CMK (cell line): ENCODE results near the genes A1CF and UBE2D1.

- RRBS, result no CpG with 5 or more reads among the region's 5 CpGs
Observed at GRCh38 chr10:50470370-50471461, 153.0 kb downstream of the SGMS1 start.

GRCh38 chr10:50527498-50527980 is 96.2 kb downstream of the SGMS1 start:
- RRBS, result no CpG with 5 or more reads among the region's 6 CpGs

DNA sequence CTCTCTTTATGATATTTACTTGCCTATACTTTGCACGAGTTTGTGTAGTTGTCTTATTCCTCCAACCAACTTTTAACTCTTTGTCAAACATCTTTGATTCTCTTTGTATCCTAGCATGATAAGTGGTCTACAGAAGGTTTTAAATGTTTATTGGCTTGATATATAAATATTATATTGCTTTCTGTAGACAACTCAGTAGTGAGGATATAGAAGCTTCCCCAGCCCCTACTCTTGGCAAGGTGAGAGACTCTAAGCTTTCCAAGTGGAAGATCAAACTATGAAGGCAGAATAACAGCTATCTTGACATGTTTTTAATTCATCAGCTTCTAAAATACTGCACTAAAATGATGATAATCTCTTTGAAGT is 65.6 kb downstream of the A1CF start:
- RRBS, result no CpG with 5 or more reads among the region's 1 CpG

DNA sequence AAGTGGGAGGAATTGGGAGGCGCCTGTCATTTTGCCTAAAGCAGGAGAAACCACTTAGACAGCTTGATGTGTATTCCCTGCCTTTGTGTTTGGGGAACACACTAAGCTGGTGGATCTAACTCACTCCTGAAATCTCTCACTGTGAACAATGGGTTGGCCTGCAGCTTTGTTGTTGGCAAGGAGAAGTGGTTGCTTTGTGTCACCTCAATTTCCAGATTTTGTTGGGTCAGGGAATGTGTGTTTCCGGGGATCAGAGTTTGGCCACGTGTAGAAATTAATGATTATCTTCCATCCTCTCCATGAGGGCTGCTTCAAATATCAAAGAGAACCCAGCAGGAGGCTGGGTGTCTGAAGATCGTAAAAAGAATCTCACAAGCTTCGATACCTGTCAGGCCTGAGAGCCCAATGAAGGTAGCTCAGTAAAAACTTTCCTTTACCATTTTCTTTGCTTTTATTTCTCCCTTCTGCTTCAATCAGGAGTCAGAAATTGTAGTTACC is 27.8 kb downstream of the A1CF start:
- RRBS, result no CpG with 5 or more reads among the region's 5 CpGs

- RRBS, result no CpG with 5 or more reads among the region's 8 CpGs
Observed at GRCh38 chr10:50885285-50885902, at the start of gene A1CF. A1CF (minus strand) TSS chr10:50885627.

GRCh38 chr10:51190051-51190576 is 115.8 kb downstream of the PRKG1 start:
- RRBS, result no CpG with 5 or more reads among the region's 1 CpG

DNA sequence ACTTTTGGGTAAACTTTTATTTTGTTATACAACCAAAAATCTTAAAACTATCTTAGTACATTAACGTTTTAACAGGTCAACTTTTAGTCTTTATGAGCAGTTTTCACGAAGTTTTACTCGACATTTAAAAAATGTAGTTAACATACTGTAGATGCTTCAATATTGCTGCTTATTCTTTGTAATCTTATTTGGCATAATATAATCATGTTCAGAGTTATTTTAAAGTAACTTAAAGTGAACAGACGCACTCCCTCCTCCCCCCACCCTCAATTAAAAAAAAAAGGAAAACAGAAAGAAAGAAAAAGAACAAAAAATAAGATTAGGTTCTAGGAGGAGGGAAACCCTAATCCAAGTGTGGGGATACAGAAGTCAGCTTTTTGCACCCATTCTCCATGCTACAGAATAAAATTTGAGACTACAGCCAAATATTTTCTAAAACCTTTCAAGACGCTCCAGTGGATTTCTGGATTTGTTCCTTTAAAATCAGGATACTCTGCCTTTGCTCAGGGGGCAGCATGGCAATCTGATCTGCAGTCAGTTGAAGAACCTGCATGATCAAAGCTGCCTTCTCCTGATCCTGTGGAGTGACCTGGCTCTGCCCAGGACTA is 2.0 kb downstream of the CSTF2T start:
- RRBS, result no CpG with 5 or more reads among the region's 5 CpGs

DNA sequence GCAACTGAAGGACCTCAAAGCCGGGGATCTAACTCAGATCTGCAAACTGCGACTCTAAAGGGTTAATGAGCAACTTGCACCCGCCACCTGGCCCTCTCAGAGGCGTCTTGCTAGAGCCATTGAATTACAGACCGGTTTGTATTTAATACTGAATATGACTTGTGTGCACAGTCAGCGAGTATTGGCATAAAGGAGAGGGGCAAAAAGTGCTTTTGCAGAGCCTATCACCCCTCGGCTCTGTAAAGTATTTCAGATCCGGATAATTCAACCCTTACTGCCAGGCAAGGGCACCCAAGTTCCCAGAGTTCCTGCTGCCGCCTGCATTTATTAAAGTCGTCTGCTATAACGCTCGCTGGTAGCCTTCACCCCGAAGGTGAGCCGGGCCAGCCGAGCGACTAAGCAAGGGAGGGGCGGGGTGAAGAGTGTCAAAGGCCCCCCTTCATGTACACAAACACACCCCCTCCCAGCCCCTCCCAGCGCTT is 333 bp upstream of the DKK1 start:
- RRBS, result 12% methylated on average over 5 of the region's 18 CpGs

GRCh38 chr10:52771367-52771912 is 1.1 kb downstream of the MBL2 start:
- RRBS, result no CpG with 5 or more reads among the region's 7 CpGs

- RRBS, result no CpG with 5 or more reads among the region's 11 CpGs
Observed at GRCh38 chr10:52774469-52775216, 2.1 kb upstream of the MBL2 start.

GRCh38 chr10:55373960-55374423 is 573.0 kb upstream of the PCDH15 start:
- RRBS, result no CpG with 5 or more reads among the region's 1 CpG

DNA sequence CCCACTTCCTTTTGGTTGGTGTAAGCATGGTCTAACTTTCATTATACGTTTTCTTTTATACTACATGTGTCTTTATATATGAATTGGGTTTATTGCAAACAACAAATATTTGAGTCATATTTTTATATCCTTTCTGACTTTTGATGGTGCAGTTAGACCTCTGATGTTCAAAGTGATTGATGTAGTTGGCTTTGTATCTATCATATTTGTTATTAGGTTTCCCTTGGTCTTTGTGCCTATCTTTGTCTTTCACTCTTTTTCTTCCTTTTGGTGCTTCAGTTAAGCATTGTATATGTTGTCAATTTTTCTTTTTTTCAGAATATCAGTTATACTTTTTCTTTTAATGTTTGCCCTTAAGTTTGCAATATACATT is 705.8 kb upstream of the ZWINT start:
- RRBS, result no CpG with 5 or more reads among the region's 1 CpG

GRCh38 chr10:57964161-57964921 is 303.4 kb downstream of the IPMK start:
- RRBS, result no CpG with 5 or more reads among the region's 4 CpGs

- RRBS, result under 1% methylated on average over 32 of the region's 51 CpGs
Observed at GRCh38 chr10:58334636-58335287, at the start of gene UBE2D1. UBE2D1 (plus strand) TSS chr10:58335006.

- RRBS, result no CpG with 5 or more reads among the region's 13 CpGs
Observed at GRCh38 chr10:58448050-58448362, 62.8 kb downstream of the TFAM start.

GRCh38 chr10:58575574-58576160 is 63.0 kb downstream of the BICC1 start:
- RRBS, result no CpG with 5 or more reads among the region's 5 CpGs

DNA sequence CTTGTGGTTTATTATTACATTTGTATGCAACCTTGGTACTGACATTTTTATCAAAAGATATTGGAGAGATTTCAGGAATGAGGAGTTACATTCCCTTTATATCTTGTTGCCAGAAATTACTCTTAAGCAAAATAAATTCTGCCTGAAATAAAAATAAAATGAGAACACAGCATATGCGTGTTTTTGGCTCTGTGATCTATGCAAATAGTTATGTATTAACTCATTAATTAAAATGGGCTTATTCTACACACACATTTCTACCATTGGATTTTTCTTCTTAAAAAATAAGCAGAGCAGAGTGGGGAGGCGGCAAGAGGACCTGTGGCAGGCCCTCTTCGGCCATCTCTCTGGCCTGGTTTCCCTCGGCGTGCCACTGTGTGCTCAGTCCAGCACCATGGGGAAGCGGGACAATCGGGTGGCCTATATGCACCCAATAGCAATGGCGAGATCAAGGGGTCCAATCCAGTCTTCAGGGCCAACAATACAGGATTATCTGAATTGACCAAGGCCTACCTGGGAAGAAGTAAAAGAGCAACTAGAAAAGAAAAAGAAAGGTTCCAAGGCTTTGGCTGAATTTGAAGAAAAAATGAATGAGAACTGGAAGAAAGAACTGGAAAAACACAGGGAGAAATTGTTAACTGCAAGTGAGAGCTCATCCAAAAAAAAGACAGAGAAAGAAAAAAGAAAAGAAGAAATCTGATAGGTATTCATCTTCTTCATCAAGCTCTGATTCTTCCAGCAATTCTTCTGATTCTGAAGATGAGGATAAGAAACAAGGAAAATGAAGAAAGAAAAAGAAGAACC is 202.7 kb downstream of the BICC1 start:
- RRBS, result no CpG with 5 or more reads among the region's 8 CpGs

GRCh38 chr10:58789575-58789953 is 276.9 kb downstream of the BICC1 start:
- RRBS, result no CpG with 5 or more reads among the region's 3 CpGs

GRCh38 chr10:58994685-58995148 is 181.7 kb upstream of the PHYHIPL start:
- RRBS, result no CpG with 5 or more reads among the region's 3 CpGs

DNA sequence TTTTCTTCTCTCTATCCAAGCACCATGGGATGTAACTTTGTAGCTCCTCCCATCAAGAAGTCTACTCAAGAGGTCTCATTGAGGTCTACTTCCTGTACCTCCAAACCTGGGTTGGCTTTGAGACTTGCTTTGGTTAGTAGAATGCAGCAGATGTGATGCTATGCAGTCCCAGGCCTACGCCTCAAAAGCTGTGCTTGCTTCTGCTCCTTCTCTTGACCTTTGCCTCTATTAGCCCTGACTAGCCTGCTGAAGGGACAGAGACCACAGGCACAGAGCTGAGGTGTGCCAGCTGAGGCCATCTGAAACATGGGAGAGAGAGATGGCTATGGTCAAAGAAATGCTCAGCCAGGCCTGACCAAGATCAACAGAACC is 176.3 kb upstream of the PHYHIPL start:
- RRBS, result no CpG with 5 or more reads among the region's 1 CpG